Camera-type eye (tissue), 1 donor: ENCODE results near the gene OAF.

DNA sequence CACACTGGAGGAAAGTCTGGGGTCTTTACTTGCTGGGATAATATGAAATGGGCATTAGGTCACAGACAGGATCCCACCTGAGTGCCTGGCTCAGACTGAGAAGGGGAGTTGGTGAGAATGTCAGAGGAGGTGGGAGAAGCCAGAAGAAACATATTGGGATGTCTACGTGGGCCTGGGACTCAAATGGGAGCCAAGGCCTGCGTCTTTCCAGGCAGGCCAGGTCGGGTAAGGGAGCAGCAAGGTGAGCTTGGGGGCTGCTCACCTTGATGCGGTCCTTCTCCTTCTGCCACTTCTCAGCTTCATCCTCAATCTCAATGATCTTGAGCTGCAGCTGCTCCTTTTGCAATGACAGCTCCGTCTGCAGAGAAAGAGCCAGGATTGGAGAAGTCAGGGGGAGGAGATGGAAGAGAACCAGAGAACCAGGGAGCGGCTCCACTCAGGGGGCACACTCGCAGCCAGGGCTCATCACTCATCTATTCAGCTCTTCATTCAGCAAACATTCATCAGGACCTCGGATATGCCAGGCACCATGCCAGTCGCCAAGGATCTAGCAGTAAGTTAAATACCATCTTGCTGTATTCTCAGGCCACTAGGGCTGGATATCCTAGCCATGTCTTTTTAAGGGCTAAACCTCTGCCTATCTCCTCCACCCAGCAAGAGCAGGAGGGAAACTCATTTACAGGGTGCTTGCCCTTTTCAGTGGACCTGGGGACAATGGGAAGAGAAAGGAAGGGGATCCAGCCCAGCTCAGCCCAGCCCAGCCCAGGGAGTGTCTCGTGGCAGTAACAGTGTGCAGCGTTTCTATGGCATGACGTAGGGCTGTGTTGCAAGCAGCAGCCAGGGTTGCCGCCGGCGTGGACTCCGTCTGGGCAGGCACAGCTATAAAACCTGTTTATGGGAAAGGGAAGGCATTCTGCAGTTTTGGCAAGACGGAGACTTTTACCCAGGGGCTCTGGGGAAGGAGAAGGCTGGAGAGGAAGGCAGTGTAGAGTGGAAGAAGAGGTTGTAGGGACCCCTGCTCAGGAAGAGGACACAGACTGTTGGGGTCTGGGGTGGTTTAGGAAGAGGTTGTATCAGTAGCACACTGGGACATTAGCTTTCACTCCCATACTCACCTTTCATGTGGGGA, 9.4 kb downstream of the TRIM29 start:
- RAMPAGE, long total RNA, result no peak

DNA sequence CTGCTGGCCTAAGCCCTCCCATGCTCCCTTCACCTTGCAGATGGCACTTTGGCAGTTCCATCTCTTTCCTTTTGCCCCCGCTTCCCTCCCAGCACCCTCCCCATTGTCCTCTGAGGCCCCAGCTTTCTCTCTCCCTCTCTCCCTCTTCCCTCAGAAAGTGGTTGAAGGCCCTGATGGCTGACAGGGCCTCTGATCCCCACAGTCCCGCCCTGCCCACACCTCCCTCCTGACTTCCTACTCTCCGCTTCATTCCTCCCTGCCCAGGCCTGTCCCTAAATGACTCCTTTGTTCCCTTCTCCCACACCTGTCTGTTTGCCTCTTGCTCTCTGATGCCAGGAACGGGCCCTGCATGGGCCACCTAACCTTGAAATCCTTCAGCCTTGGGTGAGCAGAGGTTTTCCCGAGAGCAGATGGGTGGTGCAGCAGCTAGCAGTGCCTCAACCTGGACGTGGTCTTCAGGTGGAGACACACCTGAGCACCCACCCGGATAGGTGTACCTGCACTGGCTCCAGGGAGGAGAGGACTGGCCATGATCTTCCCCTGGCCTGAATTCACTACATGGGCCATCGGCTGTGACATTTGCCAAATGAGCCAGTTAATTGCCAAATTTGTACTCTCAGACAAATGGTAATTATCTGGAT, 5.7 kb downstream of the TRIM29 start:
- RAMPAGE, long total RNA, result no peak

- RAMPAGE, long total RNA, result no peak
These were observed 4.5 kb downstream of the TRIM29 start for GRCh38 chr11:120133264-120133885.

DNA sequence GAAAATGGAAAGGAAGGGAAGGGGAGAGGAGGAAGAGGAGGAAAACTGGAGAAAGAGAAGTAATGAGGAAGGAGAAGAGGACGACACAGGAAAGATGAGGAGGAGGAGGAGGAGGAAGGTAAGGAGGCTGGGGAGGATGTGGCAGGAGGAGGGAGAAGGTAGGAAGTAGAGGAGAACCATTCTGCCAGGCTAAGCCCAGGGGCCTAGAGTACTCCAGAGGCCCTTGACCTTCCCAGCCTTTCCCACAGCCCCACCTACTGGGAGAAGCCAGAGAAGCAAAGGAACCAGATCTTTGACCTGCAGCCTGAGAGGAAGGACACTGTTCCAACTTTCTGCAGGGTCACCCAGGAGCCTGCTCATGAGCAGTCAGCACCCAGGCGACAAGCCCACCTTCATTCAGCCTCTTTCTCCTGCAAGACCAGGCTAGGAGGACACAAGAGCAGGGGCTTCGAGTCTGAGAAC, 28.0 kb upstream of the OAF start:
- RAMPAGE, long total RNA, result no peak

- RAMPAGE, long total RNA, result no peak
These were observed 25.5 kb upstream of the OAF start for GRCh38 chr11:120185052-120186029.

DNA sequence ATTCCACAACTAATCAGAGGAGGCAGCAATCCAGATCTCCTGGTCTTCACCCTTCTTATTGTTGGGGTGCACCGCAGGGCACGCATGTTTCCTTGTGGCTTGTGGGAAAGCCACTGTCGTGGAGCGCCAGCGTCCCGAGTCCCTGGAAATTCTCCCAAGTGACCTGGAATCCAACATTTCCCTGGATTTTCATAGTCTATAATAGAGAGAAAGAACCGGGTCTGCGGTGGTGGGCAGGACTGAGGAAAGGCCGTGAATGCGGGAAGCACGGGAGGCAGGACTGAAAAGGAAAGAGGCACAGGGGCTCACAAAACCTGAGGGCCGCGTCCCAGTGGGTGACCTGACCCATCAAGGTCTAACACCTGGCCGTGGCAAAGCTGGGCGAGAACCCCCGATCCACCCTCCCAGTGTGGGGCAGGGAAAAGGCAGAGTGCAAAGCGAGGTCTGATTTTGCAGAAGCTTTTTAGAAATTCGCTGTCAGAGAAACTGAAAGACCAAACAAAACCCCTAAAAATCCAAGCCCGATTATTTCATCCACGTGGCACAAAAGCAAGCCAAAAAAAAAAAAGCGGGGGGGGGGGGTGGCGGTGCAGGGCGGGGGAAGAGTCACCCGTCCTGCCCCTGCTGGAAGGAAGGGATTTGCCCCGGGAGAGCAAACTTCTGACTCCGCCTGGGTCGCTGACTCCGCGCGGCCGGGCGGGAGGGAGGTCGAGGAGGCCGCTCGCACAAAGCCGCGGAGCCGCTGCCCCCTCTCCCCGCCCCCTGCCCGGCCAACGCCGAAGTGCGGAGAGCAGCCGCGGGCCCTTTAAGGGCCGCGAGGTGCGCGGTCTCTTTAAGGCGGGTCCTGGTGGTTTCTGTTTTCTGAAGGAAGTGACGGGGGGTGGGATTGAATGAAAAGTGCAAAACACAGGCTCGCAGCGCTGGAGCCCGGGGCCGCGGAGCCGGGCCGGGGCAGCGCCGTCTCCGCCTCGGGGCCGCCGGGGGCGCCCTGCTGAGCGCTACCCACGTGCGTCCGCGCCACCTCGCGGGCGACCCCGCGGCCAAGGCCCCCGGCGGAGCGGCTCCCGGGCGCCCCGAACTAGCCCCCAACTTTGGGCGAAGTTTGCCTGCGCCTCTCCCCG, at the start of gene OAF:
Gene OAF (plus strand): TSS at position 920 of the 1,121 bp plus-strand sequence.
- RAMPAGE, long total RNA, result no peak

DNA sequence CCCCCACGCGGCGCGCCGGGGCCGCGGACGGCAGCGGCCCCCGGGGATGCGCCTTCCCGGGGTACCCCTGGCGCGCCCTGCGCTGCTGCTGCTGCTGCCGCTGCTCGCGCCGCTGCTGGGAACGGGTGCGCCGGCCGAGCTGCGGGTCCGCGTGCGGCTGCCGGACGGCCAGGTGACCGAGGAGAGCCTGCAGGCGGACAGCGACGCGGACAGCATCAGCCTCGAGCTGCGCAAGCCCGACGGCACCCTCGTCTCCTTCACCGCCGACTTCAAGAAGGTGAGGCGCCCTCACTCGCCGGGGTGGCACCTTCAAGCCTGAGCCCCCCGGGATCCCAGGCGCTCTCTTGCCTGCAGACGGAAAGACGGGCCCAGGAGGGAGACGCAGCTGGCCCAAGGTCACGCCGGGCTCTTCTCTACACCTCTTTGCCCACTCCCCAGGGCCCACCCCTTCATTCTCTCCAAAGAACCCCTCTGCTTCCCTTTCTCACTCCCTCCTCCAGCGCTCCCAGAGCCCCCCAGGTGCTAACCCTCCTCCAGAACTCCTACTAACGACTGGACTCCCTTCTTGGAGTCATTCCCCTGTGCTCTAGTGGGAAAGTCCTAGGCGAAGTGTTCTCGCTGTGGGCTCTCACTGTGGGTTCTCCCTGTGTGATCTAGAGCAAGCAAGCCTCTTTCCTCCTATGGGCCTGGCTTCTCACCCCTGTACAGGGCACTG, 559 bp downstream of the OAF start:
- RAMPAGE, long total RNA, result no peak

DNA sequence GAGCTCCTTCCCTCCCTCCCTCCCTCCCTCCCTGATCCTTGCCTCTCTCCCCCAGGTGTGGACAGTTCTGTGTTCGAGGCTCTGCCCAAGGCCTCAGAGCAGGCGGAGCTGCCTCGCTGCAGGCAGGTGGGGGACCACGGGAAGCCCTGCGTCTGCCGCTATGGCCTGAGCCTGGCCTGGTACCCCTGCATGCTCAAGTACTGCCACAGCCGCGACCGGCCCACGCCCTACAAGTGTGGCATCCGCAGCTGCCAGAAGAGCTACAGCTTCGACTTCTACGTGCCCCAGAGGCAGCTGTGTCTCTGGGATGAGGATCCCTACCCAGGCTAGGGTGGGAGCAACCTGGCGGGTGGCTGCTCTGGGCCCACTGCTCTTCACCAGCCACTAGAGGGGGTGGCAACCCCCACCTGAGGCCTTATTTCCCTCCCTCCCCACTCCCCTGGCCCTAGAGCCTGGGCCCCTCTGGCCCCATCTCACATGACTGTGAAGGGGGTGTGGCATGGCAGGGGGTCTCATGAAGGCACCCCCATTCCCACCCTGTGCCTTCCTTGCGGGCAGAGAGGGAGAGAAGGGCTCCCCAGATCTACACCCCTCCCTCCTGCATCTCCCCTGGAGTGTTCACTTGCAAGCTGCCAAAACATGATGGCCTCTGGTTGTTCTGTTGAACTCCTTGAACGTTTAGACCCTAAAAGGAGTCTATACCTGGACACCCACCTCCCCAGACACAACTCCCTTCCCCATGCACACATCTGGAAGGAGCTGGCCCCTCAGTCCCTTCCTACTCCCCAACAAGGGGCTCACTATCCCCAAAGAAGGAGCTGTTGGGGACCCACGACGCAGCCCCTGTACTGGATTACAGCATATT, 10.9 kb upstream of the POU2F3 start:
- RAMPAGE, long total RNA, result no peak

- RAMPAGE, long total RNA, result no peak
These were observed 23.1 kb upstream of the TLCD5 start for GRCh38 chr11:120301834-120302663.

DNA sequence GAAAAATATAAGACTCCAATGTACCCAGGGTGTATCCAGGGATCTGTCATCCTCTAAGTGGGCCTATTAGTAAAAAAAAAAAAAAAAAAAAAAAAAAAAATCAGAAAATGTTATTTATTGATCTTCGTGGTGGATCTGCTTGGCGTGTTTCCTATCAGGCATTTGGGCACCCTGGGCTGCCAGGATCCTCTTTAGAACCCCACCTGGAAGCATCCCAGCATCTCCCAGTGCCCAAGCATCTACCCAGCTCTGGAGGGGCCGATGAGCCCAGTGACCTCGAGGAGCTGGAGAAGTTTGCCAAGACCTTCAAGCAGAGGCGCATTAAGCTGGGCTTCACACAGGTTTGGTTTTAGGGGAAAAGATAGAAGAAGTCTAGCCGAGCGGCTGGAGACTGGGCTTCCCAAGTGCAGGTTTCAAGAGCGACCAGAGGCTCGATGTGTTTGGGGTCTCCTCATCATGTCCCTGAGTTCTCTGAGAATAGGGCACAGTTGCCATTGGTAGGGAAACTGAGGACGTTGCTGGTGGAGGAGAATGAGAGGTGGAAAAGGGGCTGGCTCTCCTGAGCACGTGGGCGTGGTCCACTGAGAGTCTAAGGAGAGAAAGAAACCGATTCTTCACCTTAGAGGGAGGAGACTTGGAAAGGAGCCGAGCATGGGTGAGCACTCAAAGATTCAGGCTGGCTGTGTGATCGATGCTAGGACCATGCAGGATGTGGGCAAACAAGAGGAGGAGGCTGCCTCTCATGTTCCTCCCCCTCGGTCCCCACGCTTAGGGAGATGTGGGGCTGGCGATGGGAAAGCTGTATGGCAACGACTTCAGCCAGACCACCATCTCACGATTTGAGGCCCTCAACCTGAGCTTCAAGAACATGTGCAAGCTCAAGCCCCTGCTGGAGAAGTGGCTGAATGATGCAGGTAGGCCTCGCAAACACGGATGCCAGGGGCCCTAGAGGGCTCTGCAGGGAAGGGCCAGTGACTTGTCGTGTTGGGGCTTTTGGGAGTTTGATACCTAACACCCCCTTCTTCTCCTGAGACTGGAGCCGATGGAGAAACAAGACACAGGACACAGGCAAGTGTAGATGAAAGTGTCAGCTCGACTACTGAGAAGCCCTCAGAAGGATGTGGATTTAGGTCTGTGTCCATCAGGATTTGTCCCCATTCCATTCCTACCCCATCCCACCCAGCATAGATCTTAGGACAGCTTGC, 19.8 kb upstream of the TLCD5 start:
- RAMPAGE, long total RNA, result no peak

GRCh38 chr11:120306330-120306877, 18.7 kb upstream of the TLCD5 start:
- RAMPAGE, long total RNA, result no peak

- RAMPAGE, long total RNA, result no peak
These were observed 1.7 kb downstream of the TLCD5 start for GRCh38 chr11:120326684-120327302.

DNA sequence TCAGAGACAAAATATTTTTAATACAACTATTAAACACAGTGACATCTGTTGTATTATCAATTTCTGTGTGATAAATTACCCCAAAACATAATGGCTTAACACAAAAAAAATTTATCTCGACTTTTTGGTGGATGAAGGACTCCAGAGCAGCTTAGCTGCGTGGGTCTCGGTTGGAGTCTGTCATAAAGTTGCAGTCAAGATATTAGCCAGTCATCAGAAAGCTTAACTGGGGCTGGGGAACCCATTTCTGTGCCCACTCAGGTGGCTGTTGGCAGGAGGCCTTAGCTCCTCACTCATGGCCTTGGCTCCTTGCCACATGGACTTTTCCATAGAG, 57.1 kb upstream of the GRIK4 start:
- RAMPAGE, long total RNA, result no peak

GRCh38 chr11:120468791-120469687, 42.5 kb upstream of the GRIK4 start:
- RAMPAGE, long total RNA, result no peak

DNA sequence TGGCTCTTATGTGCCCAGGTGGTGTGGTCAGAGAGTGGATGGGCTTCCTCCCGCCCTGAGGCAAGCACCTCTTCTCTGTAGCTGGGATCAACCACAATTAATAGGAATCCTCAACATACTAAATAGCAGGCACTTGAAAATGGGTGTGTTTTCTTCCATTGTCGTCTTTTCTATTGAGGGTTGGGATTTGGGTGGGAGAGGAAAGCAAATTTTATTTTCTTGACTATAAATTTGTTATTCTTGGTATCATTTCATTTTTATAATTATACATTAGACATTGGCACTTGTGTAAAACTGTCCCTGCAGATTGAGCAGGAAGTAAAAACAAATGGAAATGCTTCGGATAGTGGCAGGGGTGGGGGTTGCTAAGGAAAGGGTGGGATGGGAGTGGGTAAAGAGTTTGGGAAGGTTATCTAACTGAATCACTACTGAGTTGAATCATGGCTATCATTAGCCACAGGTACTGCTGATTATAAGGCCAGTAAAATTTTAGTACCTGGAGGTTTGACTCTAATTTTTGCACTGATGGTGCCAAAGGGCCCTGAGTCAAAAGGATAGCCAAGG, 25.8 kb upstream of the GRIK4 start:
- RAMPAGE, long total RNA, result no peak

DNA sequence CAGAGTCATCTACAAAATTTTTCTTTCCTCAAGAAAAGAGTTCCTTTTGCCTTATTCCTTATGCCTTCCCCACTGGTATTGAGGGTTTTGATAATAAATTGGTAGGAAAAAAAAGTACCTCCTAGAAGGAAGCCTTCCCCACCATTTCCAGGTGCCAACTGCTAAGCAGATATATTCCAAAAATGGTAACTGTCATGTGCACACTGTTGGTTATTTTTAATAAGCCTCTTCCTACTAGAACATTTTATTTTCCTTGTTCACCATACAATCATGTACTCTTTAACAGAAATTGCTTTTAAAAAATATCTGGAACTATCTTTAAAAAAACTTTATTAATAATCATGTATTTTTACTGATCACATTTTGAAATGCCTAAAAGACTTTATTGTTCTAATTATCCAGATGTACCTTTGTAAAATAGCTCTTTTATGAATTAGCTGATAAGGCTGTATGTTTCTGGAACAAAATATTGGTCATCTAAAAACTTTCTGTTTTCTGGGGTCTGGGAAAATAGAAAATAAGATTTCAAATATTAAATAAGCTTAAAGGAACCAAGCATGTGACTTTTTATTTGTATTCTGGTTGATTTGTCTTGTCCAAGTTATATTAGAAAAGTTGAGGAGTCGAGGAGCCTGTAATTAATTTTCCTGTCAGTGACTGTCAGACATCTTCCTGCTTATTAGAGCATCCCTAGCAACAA, 22.9 kb upstream of the GRIK4 start:
- RAMPAGE, long total RNA, result no peak

DNA sequence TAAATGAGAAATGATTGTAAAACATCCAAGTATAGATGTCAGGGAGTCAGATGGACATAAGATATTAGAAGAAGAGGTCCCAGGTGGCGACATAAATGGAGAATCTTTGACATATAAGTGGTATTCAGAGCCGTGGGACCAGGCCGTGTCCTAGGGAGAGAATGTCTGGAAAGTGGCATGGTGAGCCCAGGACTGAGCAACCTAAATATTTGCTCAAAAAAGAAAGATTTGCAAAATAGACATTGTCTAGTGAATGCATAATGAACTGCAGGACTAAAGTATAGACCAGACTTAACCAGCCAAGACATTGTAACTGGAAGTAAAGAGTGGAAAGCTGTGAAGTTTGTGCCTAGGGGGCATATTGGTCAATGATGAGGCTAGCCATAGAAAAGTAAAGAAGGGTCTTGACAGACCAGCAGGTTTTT, 171.9 kb downstream of the GRIK4 start:
- RAMPAGE, long total RNA, result no peak

DNA sequence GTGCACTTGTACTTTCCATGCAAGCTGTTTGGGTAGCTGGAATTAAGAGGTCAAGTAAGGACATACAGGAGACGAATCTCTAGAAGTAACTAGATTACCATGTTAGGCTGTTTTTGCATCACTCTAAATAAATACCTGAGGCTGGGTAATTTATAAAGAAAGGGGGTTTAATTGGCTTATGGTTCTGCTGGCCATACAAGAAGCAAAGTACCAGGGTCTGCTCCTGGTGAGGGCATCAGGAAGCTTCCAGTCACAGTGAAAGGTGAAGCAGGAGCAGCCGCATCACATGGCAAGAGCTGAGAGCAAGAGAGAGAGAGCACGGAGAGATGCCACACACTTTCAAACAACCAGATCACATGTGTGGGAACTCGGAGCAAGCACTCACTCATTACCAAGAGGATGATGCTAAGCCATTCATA, 61.9 kb upstream of the SC5D start:
- RAMPAGE, long total RNA, result no peak

DNA sequence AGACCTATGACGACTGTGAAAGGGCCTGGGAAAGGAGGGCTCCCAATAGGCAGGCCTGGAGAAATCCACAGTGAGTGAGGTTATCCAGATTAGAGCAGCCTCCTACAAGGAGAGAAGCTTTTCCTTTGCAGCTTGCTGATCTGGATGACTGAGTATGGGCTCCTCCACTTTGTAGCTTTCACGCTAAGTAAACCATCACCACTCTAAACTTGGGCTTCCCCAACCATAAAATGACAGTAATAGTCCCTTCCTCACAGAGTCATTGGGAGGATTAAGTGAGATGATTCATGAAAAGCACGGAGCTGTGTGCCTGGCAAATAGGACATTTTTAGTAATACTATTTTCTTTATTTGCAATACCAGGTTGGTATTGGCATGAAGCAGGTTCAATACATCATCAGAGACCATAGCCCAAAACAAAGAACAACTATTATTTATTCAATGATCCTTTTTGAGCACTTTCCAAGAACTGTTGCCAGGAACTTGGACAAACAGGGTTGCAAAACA, 65.2 kb downstream of the SC5D start:
- RAMPAGE, long total RNA, result no peak

DNA sequence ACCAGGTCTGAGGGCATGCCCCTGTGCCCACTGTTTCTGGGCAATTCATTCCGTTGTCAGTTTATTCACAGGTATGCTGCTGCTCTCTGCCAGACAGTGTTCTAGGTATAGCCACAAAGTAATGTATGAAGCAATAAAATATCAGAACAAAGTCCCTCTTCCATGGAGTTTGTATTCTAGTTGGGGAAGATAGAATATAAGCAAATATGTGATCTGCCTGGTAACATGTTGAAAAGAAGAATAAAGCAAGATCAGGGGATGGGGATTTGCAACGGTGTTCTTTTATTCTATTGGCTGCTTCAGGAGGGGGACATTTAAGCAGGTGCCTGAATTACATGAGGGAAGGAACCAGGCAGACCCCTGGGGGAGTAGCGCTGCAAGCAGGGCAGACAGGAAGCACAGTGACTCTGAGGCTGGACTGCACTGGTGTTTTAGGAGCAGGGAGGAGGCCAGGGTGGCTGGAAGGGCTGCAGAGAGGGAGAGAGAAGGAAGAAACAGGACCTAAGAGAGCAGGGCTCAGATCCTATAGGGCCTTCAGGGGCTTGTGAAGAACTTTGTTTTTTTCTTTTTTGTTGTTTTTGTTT, 63.0 kb downstream of the SORL1 start:
- RAMPAGE, long total RNA, result no peak